Left common carotid artery plus branches (tissue), 1 donor: ENCODE measurements around a stretch of chr4.

- PRO-cap: no peak
Observed at GRCh38 chr4:139734032-139734661, 68.5 kb downstream of the MGST2 start.

DNA sequence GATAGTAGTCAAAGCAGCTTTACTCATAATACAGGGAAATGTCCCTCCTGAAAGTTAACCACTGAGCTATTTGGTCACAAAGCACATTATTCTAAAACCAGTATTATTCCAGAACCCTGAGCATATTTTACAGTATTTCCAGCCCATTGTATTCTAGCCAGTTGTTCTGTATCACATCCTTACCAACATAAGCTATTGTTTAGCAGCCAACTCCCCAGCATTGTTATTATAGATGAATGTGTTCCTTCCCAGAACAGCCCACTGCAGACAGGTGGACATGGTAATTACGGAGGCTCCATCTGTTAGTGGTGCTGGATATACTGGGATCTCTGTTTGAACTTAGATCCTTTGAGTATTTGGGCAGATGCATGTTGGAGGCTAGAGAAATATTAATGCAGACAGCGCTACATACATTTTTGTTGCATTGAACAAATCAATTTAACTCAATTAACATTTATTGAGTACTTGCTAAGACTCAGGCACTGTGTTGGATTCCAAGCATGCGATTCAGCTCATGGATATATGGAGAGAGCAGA lies 126.1 kb downstream of the MGST2 start:
- PRO-cap: no peak

GRCh38 chr4:140019283-140019925 lies 134.6 kb downstream of the MAML3 start:
- PRO-cap: no peak

DNA sequence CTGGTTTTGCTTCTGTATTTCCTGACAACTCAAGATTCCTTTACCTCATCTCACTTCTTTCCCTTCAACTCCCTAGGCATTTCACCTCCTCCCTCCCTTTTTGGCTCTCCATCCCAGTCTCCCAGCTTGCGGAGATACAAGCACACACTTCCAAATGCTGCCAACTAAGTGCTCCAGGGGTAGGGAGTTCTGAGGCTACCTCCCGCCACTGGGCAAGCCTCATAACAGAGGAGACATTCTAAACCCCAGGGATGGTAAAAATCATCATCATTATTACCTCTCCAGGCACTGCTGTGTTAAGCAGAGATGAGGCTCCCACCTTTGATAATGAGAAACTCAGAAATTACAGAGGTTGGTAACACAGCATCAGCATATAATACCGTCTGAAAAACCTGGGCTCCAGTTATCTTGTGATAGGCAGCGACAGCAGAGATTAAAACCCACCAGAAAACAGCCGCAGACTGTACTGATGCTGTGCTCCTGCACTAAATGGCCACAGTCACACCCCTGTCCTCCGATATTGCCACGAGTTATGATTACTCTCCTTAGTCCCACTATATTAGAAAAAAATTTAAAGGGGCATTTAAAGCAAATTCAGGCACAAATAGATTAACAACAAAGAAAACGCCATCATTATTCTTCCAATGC lies 123.3 kb downstream of the MAML3 start:
- PRO-cap: no peak

DNA sequence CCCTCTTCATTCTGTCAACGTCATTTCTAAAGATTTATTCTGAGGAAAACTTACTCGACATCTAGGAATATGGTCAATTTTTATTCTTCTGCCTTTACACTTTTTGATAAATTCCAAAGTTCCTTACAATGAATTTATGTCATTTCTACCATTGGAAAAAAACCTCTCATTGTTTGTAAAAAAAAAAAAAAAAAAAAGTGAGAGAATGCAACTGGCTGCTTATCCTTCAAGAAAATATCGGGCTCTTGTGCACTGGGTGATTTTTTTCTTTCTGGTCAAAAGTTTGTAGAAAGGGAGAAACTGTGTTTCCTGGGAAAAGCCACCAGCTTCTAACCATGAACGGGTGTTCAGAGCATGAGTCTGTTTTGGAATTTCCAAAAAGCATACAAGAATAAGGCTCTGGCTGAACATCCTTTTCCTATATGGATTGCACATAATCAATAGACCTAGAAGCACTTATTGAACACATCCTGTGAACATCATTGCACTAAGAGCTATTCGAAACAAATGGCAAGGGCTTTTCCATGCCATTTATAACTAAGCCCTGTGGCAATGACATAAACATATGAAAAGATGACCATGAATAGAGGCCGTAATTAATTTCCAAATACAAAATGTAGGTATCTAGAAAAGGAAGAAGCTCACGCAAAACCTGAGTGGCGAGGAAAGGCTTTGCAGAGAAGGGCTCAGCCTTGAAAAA lies 121.1 kb downstream of the MAML3 start:
- PRO-cap: no peak

DNA sequence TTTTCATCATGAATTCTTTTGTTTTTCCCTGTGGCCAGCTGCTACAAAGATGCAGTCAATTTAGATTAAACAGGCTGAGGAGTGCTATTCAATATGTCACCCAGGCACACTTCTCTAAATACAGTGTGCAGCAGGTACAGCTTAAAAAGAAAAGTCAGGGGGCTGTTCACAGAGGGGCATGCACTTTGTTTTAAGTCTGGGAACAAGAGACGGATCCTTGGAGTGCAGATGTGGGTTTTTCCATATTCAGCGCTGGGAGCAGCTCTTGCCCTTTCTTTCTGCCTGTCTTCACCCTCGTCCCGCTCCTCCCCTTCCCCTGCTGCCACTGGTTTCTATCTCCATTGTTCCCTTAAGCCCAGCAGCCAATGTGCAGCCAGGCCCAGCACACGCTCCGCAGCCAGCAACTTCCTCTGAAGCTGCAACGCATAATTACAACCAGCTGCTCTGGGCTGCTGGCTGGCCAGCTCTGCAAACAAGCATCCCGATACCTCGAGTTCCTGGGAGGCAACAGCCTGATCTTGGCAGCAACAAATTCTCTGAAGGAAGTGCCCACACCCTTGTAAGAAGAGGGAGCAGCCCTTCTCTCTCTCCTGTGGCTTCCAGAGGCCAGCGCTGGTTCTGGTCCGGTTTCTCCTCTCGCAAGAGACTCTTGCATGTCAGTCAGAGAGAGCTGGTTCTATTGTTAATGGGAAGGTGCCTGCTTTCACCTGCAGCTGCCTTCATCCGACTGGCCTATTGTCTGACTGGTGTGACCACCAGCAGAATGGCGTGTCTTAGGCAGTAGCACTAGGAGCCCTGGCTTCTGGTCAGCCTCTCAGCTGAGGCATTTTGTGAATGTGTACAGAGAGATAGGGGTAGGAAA lies 83.7 kb upstream of the MAML3 start:
- PRO-cap: no peak

- PRO-cap: no peak
Observed at GRCh38 chr4:140244175-140244755, 90.3 kb upstream of the MAML3 start.

DNA sequence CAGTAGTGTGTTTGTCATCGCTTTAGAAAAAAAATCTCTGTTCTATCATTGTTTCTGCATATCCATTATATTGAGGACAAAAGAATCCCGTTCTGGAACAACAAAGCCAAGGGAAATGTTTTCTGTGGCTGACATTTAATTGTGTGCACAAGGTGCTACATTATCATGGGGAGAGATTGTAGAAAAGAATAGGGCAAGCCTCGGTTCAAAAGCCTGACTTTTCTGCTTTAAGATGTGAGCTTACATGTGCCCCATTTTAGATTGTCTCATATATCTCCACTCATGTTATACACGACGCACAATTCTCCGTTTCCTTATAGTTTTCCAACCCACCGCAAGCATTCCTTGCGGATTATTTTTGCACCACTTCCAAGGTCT lies 99.5 kb upstream of the MAML3 start:
- PRO-cap: no peak

GRCh38 chr4:140257214-140257566 lies 103.2 kb upstream of the MAML3 start:
- PRO-cap: no peak

DNA sequence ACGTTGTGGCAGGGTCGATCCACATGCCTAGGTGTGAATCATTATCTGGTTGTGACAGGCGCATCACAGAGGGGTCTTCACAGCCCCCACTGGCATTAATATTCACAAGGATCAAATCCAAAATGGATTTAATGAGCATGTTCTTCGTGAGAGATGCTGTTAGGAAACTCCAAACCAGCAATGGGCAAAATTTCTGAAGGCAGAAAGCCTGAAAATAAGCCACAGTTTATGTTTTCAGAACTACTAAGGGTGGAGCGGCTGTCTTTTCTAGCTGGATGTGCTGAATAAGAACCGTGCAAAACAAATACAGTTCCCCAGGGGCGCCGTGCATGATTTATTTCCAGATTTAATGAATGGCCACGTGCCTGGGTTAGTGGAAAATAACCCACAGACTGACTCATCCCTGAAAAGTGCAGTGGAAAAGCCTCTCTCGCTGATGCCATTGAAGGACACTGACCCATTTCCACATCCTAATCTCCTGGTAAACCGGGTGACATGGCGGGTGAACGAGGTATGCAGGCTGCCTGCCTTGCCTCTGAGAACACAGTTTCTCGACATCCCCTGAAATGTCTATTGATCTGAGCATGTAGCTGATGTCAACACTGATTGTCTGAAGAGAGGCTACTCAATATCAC lies 77.2 kb upstream of the SCOC start:
- PRO-cap: no peak

GRCh38 chr4:140645450-140646499 lies 77.0 kb upstream of the UCP1 start:
- PRO-cap: no peak

- PRO-cap: no peak
Observed at GRCh38 chr4:140659123-140659825, 90.5 kb upstream of the UCP1 start.

GRCh38 chr4:140810964-140811358 lies 54.8 kb upstream of the TBC1D9 start:
- PRO-cap: unidirectional peak, minus-strand start at chr4:140811076

DNA sequence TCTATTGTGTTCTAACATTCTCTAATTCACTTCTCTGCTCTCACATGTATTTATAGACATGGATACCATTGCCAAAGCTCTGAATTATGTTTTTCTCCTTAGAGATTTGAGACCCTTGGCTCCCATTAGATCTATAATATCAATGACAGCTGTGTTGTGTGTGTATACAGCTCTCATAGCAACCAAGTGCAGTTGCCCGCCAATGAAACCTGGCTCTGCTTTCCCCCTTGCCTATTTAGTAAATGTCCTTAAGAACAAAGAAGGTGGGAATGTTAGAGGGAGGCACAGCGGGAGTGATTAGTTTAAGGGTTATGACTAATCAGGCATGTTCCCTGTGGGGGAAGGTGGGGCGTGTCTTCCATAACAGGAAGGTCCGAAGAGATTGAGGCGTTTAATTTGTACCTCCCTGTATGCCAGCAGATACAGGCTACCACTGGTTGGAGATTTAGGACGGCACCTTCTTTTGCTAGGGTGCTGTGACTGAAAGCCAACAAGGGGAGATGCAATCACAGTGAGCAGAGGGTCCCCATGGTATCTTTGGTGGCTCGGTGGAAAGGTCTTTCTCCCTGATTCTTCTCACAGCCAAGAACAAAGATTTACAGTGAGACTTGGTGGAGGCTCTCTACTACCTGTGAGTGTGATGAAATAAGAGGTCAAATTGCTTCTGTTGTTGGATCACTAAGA lies 100.6 kb upstream of the TBC1D9 start:
- PRO-cap: no peak

- PRO-cap: no peak
Observed at GRCh38 chr4:141016016-141016726, 117.1 kb downstream of the RNF150 start.

DNA sequence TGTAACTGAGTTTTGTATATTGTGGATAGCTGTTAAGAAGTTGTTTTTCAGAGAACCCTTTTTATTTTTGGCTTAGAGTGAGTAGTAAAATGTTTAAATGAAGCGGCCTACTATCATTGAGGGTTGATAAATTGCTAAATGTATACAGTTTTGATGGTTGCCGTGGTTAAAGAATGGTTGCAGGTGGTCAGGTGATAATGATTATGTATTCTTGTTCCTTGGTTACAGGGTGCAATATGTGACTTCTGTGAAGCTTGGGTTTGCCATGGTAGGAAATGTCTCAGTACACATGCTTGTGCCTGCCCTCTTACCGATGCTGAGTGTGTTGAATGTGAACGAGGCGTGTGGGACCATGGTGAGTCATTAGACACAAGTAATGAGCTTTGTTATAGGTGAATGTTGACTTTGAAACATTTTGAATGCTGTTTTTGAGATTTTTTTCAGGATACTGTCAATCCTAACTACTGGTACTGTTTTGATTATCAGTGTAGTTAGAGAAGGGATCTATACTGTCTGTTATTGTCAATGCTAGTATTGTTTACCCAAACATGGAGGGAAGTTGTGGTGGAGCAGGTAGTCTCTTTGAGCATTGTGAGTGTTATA lies 8.7 kb downstream of the ZNF330 start:
- PRO-cap: no peak

DNA sequence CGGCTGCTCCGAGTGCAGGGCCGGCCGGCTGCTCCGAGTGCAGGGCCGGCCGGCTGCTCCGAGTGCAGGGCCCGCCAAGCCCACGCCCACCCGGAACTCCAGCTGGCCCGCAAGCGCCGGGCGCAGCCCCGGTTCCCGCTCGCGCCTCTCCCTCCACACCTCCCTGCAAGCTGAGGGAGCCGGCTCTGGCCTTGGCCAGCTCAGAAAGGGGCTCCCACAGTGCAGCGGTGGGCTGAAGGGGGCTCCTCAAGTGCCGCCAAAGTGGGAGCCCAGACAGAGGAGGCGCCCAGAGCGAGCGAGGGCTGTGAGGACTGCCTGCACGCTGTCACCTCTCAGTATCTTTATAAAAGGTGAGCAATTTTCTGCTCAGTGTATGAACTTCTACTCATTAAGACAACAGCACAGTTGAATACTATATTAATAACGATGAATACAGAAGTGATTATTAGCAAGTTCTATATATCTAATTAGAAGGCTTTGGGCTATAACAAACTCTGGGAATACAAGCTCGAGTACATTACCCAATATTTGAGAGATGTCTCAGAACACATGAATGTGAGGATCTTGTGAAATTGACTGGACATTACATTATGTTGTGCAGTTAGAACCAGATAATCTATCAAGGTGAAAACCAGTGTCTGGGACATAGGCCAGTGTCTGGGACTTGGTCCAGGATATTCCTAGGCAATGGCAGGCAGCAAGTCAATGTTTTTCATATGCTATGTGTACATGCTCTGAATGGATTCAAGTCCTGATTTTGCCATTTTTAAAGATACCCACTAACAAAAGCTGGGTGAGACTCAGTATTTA lies 112.9 kb downstream of the ZNF330 start:
- PRO-cap: no peak

DNA sequence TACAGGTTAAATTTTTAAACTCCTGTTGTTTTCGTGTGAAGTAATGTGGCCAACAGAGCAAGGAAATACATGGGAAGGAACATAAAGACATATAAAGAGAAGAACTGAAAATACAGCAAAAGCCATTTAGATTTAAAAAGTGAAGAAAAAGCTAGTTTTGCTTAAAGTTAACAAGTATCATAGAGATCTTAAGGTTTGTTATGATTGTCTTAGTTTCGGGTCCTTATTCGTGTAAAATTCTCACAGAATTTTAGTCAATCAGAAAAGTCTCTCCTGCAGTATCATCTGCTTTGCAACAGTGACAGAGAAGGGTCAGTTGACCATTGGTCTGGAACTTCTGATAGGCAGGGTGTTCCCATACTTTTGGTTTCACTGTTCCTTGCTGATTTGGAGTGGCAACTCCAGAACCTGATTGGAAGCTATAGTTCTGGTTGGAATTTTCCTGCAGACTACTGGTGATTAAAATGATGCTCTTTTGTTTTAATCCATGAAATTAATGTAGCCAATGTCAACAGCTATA lies 1.8 kb downstream of the IL15 start:
- PRO-cap: no peak

DNA sequence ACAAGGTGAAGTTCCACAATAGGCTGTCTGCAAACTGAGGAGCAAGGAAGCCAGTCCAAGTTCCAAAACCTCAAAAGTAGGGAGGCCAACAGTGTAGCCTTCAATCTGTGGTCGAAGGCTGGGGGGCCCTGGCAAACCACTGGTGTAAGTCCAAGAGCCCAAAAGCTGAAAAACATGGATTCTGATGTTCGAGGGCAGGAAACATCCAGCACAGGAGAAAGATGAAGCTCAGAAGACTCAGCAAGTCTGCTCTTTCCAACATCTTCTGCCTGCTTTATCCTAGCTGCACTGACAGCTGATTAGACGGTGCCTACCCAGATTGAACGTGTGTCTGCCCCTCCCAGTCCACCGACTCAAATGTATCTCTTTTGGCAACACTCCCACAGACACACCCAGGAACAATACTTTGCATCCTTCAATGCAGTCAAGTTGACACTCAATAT lies 285.6 kb downstream of the INPP4B start:
- PRO-cap: no peak

- PRO-cap: no peak
Observed at GRCh38 chr4:142566723-142567203, 279.3 kb downstream of the INPP4B start.